ENCODE data around the gene ASPHD2.

- PRO-cap: bidirectional peak, plus-strand start at chr22:24894711, minus-strand start at chr22:24894589
- RAMPAGE, long total RNA, 4 experiments: no peak in any of the 4 experiments
These were observed 52.1 kb downstream of the LHFPL7 start for GRCh38 chr22:24894219-24894972.

DNA sequence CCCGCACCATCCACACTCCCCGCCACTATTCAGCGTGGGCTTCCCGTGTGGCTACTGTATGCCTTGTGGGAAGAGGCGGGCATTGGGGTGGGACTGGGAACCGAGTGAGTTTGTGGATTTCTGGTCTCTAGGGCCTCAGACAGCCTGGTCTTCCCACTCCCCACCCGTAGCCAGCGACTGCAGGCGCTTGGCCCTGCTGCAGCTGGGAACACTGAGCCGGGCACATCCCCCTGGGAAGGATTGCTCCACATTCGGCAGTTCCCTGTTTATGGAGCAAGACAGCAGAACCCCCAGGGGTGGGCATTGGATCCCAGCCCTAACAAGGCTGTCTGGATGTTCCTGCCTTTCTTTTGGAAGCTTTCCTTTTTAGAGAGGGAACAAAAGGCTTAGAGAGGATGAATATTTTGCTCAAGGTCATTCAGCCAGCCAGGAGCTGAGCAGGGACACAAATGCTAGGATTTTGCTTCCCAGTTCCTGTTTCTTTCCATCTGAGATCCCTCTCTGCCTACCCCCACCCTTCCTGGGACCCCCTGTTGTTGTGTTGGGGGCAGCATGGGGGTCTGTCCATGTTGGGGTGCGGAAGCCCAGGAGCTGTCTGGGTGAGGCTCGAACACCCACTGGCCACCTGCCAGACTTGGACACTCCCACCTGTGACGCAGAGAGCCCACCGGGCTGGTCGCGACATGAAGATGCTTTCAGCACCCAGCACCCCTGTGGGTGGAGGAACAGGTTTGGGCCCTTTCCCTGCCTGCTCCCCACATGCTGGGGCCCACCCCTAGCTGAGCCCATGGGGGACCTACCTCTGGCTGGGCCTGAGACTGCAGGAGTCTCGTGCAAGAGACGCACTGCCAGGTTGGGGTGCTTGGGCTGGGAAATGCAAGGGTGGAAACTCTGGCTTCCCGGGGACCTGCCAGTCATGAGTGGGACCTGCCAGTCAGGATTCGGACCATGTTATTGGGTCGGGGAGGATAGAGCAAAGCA, 23.7 kb downstream of the KIAA1671 start:
- PRO-cap: unidirectional peak, minus-strand start at position 213 of the sequence; unidirectional peak, minus-strand start at position 242 of the sequence; unidirectional peak, minus-strand start at position 352 of the sequence; bidirectional peak, plus-strand start at position 815 of the sequence, minus-strand start at position 636 of the sequence
- RAMPAGE, long total RNA, 4 experiments: no peak in any of the 4 experiments

DNA sequence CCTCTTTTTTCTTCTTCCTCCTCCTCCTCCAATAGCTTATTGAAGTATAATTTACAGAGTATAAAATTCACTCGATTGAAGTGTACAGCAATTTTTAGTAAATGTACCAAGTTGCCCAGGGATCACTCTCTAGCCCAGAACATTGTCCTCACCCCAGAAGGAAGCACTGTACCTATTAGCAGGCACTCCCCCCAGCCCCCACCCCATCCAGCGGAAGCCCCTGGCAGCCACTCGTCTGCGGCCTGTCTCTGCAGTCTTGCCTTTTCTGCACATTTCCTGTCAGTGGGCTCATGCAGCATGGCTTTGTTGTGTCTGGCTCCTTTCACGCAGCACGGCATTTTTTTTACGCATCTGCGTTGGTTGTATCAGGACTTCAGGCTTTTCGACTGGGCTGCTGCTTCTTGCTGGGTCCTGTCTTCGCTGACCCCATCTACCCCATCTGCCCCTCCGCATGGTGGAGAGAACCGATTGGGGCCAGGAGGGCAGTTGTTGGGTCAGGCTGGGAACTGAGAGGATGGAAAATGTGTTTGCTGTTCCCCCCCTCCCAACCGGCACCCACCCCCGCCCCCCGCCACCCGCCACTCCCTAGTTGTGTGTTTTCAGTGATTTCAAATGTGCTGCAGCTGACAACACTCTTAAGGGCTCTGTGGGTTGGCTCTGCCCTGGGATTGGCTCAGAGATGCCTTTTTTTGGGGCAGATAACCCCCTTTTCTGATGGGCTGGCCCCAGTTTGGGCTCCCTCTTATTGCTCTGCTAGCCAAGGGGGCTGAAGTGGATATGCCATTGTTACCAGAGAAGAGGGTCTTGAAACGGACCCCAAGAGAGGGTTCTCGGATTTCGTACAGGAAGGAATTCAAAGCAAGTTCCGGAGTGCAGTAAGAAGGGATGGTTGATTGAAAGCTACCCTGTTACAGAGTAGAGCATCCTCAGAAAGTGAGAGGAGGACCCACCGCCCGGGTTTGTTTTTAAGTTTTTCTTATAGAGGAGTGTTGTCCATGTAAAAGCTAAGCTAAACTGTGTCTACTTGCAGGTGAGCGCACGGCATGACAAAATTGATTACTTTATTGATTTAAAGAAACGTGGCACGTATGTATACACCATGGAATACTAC, 110.1 kb downstream of the KIAA1671 start:
- PRO-cap: bidirectional peak, plus-strand start at position 272 of the sequence, minus-strand start at position 144 of the sequence
- RAMPAGE, long total RNA, 4 experiments: no peak in any of the 4 experiments

DNA sequence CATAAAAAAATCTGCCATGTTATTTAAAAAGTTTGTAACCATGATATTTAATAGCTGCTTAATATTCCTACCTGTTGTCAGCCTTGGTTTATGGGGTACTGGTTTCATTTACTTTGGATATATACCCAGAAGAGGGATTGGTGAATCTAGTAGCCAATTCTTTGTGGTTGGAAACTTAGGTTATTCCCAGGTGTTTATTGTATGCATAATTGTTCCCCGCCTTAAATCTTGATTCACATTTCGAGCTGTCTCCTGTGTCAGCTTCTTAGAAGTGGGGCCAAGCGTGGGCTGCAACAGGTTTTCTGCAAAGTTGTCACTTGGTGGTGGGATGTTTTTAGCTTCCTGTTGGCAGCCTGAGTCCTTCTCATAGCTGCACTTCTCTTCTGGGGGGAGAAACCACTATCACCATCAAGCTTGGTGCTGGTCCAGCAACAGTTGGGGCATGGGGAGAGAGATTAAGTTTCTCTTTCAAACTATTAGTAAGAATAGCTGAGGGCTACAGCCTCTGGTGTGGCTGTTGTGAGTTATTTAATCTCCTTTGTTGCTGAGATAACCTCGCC, 123.5 kb upstream of the CRYBB3 start:
- PRO-cap: no peak
- RAMPAGE, long total RNA, 4 experiments: no peak in any of the 4 experiments

DNA sequence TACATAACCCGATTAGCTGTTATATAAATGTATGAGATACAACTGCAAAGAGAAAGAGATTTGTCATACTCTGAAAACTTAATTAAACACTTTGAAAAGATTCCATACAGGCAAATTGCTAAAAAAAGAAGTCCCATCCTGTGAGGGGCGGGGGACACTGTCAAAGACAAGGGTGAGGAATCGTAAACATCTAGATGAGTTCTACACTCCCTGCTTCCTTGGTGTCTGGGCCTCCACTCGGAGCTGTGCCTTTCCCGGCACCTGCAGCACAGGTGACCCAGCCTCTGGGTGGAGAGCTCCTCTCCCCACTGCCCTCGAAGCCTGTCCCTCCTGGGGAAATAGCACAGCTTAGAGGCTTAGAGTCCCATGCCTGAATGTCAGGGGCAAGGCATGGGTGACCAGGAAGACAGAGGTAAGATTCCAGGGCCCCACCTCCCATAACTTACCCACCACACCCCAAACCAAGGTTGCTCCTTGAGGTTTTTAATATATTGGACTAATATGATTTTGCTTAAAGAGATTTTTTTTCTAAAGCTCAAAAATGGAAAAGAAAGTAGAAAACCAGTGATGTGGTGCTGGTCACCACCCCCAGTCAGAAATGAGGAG, 69.1 kb upstream of the CRYBB3 start:
- PRO-cap: unidirectional peak, minus-strand start at position 310 of the sequence
- RAMPAGE, long total RNA, 4 experiments: no peak in any of the 4 experiments

- PRO-cap: unidirectional peak, minus-strand start at chr22:25134162
- RAMPAGE, long total RNA, 4 experiments: no peak in any of the 4 experiments
These were observed 65.6 kb upstream of the CRYBB3 start for GRCh38 chr22:25133938-25134496.

DNA sequence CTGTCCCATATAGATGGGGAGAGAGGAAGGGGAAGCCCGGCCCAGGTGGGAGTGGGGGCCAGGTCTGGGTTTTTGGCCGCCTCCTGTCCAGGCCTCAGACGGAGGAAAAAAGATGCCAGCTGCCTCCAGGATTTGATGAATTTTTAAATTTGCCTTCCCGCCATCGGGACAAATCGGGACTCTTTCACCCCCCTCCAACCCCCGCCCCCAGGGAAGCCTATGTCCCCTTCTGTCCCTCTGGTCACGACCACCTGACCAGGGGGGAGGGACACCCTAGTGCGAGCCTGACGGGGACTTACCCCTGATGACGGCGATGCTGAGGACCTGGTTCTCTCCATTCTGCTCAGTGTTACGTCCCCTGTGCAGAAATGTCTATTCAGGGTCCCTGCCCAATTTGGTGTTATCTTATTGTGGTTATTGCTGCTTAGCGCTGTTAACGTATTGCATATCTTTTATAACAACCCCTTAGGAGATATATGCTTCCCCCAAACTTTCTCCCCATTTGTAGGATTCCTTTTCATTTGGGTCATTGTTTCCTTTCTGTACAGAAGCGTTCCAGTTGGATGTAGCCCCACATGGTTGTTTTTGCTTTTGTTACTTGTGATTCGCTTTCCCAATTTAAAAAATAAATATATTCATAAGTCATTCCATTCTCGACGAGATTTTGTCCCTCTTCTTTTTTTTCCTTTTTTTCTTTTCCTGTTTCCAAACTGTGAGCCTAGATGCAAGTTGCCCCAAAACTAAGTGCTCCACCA, 115.8 kb upstream of the GRK3 start:
- PRO-cap: no peak
- RAMPAGE, long total RNA, 4 experiments: no peak in any of the 4 experiments

- PRO-cap: no peak
- RAMPAGE, long total RNA, 4 experiments: no peak in any of the 4 experiments
These were observed 44.1 kb upstream of the MYO18B start for GRCh38 chr22:25697835-25698327.

GRCh38 chr22:26032303-26032562, 137.0 kb upstream of the SEZ6L start:
- PRO-cap: unidirectional peak, minus-strand start at chr22:26032435
- RAMPAGE, long total RNA, 4 experiments: no peak in any of the 4 experiments

GRCh38 chr22:26311649-26312090, 117.4 kb upstream of the ASPHD2 start:
- PRO-cap: no peak
- RAMPAGE, long total RNA, 4 experiments: no peak in any of the 4 experiments

DNA sequence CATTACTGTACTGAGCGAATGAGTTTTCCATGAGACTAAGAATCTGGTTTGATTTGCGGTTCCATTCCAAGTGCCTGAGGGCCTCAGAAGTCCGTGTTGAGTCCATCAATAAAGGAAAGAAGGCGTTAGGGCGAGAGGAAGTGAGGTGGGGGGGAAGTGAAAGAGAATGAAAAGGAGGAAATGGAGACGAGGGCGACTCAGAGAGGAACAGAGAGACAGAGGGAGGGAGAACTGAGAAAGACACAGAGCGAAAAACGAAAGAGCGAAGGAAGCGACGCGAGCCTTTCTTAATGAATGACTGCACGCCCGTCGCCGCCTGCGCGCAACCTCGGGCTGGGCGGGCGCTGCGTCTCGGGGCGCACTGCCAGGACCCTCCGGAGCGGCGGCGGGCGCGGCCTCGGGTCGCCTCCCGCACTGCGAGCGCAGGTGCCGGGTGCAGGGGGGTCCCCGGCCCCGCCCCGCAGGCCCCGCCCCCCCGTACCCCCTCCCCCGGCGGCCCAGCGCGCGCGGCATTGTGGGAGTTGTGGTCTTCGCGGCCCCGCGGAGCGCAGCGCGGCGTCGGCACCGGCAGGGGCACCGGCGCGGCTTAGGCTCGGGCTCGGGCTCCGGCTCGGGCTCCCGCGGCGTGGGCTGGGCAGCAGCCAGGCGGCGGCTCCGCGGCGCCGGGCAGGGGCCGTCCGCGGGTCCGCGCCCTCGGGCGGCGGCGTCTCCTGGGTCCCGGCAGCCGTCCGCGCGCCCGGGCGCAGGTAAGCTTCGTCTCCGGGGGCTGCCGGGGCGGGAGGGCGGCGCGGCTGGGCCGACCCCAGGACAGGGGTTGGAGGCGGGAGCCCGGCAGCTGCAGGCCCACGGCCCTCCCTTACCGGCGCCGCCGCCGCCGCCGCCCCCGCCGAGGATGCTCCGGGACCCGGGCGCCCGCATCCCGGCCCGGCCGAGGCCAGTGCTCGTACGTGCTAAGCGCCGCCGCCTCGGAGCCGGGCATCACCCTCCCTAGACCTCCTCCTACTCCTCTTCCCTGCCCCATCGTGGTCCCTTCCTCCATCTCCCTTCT, at the start of gene ASPHD2:
Gene ASPHD2, plus strand, starts transcription at position 520 of the 1,048 bp plus-strand sequence.
- PRO-cap: unidirectional peak, plus-strand start at position 200 of the sequence; bidirectional peak, plus-strand start at position 541 of the sequence, minus-strand start at position 416 of the sequence
- RAMPAGE, long total RNA, 4 experiments: no peak in any of the 4 experiments

GRCh38 chr22:26510017-26510459, 2.2 kb downstream of the TFIP11 start:
- PRO-cap: no peak
- RAMPAGE, long total RNA, 4 experiments: start-site peak on the minus strand in 1 of 4 experiments, at chr22:26510174-26510219 at its widest, 26 reads per replicate

DNA sequence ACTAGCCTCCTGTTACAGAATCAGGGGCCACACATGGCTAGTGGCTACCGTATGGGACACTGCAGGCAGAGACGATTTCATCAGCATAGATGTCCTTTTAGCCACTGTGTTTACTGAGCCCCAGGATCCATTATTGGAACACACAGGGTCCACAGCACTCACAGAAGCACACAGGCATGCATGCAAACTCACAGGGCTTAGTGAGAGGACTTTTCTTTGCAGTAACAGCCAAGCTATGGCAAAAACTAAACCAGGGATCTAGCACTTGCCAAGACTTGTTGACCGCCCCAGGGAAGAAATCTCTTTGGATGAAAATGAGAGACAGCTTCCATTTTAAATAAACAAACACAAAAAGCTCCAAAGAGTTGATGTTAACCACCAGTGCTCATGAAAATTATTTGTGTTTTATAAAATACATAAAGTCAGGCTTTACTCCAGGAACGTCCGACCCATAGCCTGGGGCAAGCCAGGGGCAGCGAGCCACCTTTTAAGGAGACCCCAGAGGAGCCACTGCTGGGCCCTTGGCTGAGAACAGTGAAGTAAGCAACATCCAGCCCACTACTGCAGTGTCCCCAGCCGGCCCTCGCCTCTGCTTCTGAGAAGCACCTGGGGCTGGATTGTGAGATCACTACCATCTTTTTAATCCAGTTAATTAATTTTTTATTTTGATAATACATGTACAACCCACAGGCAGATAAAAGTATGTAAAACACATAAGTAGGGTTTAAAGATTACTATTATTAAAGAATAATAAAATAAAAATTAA, 22.0 kb upstream of the TFIP11 start:
- PRO-cap: no peak
- RAMPAGE, long total RNA, 4 experiments: no peak in any of the 4 experiments

- PRO-cap: bidirectional peak, plus-strand start at chr22:26671737, minus-strand start at chr22:26671662
- RAMPAGE, long total RNA, 4 experiments: no peak in any of the 4 experiments
These were observed 49.8 kb downstream of the CRYBA4 start for GRCh38 chr22:26671444-26672105.

- PRO-cap: no peak
- RAMPAGE, long total RNA, 4 experiments: no peak in any of the 4 experiments
These were observed 145.0 kb downstream of the CRYBA4 start for GRCh38 chr22:26766801-26767122.

DNA sequence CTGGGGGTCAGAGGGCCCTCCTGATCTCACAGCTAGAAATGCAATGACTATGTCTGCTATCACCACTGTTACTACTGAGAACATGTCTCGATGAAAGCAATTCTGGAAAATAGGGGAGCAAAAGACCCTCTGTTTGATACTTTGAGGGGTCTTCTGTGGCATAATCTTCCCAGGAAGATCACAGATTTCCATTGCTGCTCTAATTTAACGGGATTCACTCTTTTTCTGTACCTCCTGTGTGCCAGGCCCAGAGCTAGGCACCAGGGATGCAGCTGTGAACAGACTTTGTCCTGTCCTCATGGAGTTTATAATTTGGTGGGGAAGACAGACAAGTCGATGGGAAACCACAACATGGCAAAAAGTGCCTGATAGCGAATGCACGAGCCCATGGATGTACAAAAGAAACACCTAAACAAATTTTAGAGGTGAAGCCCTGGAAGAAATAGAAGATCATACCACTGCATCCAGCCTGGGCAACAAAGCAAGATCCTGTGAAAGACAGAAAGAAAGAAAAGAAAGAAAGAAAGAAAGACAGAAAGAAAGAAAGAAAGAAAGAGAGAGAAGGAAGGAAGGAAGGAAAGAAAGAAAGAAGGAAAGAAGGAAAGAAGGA, 218.6 kb downstream of the CRYBA4 start:
- PRO-cap: no peak
- RAMPAGE, long total RNA, 4 experiments: no peak in any of the 4 experiments

- PRO-cap: no peak
- RAMPAGE, long total RNA, 4 experiments: no peak in any of the 4 experiments
These were observed 238.5 kb downstream of the CRYBA4 start for GRCh38 chr22:26860128-26860758.

- PRO-cap: no peak
- RAMPAGE, long total RNA, 4 experiments: no peak in any of the 4 experiments
These were observed 483.7 kb downstream of the CRYBA4 start for GRCh38 chr22:27105367-27105981.

GRCh38 chr22:27110816-27111510, 489.2 kb downstream of the CRYBA4 start:
- PRO-cap: no peak
- RAMPAGE, long total RNA, 4 experiments: no peak in any of the 4 experiments

DNA sequence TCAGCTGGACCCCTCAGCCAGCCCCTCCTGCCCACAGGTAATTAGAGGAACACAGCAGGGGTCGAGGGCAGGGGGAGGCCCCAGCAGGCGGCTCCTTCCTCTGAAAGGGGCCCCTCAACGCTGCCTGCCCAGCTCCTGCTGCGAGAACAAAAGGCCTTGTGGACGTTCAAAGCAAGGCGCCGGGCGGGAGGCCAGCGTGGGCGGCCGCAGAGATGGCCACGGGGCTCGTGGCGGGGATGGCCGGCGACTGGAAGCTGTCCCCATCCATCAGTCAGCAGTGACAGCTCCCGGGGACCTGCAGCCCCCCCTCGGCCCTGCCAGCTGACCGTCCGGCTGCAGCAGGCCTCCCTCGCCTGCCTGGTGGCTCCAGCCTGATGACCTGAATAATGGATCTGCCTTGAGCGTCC, 159.4 kb downstream of the MN1 start:
- PRO-cap: no peak
- RAMPAGE, long total RNA, 4 experiments: no peak in any of the 4 experiments

Data from esophagus squamous epithelium (tissue), 4 donors.